A673 (cell line): ENCODE measurements around a stretch of chr12.

DNA sequence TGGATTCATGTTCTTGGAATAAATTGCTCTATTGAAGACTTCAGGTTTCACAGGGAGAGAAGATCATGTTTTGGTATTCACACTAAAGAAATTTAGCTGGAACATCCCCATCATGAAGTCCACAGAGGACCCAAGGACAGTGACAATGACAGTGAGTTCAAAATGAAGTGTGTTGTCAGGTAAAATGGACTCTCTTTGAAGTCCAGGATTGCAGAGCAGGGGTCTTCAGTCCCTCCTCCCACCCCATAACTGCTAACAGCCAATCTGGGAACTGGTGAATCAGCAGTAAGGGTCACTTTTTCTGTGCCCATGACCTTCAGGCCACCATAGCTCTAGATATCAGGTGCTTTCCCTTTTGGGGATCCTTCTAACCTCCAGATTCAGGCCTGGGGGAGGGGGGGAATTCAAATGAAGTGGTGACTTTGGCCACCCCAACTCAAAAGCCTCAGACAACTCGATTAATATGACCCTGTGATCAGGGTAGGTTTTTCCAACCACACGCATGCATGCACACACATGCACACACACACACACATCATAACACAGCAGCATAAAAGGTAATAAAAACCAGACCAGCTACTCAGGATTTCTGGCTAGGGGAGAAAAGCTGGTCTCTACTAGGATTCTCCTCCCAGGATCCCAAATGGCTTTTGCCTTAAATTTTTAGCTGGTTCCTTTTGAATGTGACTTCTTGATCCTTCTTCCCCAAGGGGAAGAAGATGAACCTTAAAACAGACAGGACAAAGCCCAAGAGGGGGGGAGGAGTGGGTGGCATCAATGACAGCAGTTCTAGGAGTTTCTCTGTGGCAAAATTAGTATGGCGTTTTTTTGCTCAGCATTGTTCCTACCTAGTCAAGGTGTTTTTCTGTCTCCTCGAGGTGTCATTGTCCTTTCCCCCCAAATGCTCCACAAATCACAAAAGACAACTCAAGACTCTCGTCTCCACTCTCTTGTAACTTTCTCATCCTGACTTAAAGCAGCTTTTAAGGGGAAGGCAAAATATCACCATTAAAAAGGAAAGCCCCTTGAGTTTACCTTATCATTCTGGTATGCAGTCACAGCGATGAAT, 5.2 kb downstream of the TBX3 start:
- PRO-cap = no peak

DNA sequence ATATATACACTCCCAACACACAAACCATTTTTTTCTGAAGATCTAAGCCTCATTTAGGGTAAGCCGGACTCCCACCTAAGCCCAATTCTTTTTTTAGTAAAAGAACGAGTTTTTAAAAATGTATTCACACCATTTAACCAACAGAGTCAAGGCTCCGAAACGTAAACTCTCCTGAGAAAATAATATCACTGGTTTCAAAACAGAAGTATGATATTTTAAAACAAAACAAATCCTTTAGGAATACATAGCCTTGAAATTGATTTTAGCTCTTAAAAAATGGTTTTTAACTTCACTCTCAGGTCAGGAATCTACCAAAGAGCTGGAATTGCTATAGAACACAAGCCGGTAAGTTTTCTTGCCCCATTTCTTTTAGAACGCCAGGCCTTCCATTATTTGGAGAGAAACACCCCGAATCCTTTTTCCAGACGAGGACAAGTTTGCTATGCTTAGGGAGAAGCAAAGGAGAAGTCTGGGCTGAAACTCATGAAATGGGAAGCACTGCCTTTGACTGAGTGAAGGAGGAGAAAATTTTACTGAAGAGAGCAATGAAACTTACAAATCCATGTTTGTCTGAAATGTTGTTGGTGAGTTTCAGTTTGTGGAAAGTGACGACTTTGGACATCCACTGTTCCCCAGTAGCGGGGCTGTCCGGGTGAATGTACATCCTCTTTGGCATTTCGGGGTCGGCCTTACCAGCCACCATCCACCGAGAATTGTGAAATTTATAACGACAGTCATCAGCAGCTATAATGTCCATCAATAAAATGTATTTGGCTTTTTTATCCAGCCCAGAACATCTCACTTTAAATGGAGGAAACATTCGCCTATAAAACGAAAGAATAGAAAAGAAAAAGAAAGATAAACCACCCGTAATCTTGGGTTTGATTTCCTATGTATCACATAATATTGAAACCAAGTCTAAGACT, 3.4 kb downstream of the TBX3 start:
- PRO-cap = no peak

GRCh38 chr12:114747219-114747745, 63.3 kb upstream of the TBX3 start:
- PRO-cap = no peak

- PRO-cap = no peak
Observed at GRCh38 chr12:115093926-115094549, 410.1 kb upstream of the TBX3 start.

- PRO-cap = no peak
Observed at GRCh38 chr12:115320849-115321491, 637.0 kb upstream of the TBX3 start.

DNA sequence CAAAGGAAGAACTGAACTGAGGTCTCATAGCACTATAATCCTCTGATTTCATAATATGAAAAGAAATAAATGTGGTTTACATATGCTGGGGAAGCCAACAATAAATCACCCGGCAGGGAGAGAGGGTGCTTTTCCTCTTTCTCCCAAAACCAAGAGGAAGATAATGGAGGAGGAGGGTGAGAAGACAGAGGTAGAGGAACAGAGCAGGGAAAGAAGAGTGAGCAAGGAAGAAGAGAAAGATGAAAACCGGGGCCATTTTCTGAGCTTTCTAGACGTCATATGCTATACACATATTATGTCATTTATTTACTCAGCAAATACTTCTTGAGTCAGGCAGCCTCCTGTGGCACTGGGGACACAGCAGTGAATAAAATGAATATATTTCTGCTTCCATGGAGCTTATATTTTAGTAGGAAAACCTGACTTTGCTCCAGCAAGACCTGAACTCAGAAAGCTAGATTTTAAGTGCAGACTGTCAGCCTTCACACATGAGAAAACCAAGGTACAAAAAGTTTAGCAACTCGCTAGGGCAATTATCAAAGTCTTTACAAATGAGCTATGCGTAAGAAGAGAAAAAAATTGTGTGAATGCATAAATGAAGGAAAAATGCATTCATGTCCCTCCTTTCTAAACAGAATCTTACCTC, 710.8 kb upstream of the TBX3 start:
- PRO-cap = no peak

- PRO-cap = no peak
Observed at GRCh38 chr12:115504271-115505114, 773.0 kb downstream of the MED13L start.

DNA sequence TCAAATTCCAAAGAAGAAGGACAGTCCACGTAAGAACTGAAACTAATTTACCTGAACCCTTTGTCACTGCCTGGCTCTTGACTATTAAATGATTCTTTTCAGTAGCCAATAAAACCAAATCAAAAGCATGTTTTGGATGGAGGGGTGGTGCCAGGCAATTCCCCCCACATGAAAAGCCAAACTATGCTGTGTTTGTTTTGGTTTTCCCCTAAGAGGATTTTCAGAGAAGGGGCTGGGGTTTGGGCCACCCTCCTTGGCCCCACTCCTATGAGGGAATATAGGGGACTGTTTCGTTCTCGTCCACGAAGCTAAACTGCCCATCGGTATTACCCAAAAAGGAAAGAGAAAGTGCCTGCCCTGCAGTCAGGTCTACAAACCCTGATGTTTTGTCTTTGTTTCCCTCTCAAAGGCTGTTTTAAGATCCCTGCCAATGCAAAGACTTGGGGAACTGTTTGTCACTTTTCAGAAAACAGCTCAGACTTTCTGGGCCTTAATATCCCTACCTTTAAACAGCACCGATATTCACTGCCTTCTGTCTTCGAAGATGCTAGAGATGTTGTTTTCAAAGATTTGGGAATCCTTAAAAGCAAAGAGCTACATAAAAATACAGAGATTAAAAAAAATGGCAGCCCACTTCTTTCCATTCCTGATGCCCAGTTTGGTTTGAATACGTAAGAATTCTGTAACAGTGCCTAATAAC, 518.6 kb downstream of the MED13L start:
- PRO-cap = no peak

DNA sequence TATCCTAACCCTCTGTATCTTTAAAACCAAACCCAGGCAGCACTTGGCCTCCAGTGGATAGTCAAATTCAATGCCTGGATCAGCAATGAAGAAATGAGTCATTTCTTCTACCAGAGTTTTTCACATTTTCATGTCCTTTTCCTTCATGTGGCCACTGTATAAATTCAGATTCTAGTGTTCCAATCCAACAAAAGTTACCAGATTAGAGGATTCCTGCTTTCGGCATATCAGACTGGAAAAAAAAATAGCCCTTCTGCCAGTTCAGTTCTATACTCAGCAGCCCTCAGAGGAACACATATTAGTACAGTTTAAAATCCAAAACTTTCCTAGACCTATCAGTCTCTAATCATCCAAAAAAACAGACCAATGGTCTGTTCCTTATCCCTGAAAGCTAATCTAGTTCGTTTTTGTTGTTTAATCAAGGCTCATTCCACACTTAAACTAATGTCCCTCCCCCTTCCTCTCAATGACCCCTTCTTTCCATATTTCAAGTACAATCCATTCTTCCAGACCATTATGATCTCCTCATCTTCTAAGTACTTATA, 273.2 kb downstream of the MED13L start:
- PRO-cap = no peak

GRCh38 chr12:116160023-116161266, 117.0 kb downstream of the MED13L start:
- PRO-cap = no peak

DNA sequence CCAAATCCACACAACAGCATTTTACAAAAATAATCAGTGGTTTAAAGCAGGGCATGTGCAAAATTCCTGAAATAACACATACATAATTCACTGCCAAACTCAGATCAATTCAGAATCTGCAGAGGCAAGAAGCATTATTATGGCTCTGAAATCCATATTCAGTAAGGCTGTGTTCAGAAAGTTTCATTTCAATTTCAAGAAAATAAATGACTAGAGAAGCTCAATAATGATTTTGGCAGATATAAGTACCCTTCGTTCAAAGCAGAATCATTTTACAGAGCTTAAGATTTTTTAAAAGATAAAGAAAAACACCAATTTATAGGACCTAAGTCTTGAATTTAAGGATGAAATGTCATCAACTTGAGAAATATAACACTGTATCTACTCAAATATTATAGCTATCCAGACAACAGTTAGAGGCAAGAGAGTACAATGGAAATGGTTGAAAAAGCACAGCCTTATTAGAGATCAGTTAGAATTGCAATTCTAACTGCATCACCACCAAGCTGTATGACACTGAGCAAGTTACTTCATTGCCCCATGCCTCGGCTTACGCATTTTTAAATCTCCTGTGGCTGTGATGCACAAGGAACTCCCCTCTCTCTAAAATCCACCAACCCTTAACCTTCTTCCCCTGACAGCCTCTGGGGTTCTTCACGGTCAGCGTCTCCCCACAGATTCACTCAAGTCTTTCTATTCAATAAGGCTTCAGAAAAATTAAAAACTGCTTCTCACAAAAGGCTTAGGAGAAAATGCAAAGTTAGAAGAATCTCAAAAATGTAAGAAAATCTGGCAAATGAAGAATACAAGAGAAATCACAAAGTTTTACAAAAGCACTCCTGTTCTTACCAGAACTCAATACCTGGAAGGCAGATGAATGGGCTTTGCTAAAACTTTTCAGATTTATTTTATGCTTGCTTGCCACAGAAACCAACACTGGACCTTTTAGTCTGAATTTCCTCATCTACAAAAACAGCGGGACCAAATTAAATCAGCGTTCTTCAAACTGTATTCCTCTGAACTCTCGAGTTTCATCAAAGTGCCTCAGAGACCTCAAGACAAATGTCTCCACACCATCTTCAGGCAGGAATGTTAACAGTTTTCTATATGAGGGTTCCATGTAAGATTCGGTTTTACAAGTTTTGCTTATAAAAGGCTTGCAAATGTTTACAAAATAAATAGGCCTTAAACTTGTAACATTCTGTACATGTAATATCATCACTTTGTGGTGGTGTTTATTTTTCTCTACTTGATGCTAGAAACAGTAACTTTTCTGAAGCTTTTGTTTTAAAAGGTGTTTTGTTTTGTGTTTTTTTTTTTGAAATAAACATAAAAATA, 74.9 kb downstream of the MED13L start:
- PRO-cap = no peak

GRCh38 chr12:116222344-116222627, 55.2 kb downstream of the MED13L start:
- PRO-cap = no peak

- PRO-cap = no peak
Observed at GRCh38 chr12:116276028-116276325, 1.5 kb downstream of the MED13L start.

- PRO-cap = unidirectional peak, minus-strand start at chr12:116359102; bidirectional peak, plus-strand start at chr12:116359244, minus-strand start at chr12:116359102
Observed at GRCh38 chr12:116358600-116359933, 81.6 kb upstream of the MED13L start.

DNA sequence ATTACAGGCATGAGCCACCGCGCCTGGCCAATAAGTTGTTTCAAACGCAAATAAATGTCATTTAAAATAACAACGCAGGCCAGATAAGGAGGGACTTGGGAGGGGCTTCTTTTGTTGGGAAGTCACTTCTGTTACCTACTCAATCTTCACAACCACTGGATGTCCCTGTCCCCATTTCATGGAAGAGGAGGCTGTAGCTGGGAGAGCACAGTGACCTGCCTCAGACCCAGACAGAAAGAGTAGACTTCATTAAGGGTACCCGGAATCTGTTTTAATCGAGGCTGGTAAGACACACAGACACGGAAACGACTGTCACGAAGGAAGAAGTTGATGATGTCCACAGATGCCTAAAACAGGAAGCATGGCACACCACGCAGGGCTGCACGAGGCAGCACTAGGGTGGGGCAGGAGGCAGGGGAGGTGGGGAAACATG, 34.9 kb downstream of the MAP1LC3B2 start:
- PRO-cap = no peak

DNA sequence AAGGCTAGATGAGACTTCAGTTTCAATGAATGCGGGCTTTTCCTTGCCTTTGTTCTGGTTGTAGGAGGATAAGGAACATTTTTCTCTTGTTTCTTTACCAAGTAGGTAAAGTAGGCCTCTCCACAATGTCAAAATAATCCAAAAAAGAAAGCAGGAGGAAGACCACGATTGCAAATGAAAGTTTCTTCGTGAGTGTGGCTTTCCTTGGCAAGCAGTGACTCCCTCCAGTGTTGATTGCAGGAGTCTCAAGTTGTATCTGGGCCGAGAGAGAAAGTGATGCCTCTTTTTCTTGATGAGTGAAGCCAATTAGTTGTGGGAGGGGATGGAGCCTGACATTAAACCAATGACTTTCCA, 15.5 kb downstream of the FBXW8 start:
- PRO-cap = no peak

DNA sequence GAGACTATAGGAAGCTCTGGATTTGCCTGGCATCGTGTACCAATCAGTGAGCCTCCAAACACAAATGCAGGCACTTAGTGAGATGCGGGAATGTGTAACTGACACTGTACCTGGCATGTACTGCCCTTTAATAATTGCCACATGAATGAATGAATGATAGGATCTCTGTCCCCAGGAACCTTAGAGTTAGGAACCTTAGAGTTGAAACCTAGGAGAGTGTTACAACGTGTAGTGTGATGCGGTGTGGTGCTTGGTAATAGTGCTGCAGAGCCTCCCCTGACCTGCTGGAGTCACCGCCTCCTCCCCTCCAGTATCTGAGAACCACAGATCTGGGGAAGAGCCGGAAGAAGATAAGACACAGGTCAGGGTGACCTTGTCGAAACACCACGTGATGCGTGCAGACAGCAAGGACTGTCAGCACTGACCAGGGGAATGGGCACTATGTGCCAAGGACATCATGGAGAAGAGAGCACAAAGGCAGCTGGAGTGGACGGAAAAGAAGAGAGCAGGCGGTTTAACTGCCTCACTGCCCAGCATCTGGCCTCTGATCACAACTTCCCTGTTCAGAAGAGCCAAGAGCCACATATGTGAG, 93.9 kb downstream of the TESC start:
- PRO-cap = no peak

DNA sequence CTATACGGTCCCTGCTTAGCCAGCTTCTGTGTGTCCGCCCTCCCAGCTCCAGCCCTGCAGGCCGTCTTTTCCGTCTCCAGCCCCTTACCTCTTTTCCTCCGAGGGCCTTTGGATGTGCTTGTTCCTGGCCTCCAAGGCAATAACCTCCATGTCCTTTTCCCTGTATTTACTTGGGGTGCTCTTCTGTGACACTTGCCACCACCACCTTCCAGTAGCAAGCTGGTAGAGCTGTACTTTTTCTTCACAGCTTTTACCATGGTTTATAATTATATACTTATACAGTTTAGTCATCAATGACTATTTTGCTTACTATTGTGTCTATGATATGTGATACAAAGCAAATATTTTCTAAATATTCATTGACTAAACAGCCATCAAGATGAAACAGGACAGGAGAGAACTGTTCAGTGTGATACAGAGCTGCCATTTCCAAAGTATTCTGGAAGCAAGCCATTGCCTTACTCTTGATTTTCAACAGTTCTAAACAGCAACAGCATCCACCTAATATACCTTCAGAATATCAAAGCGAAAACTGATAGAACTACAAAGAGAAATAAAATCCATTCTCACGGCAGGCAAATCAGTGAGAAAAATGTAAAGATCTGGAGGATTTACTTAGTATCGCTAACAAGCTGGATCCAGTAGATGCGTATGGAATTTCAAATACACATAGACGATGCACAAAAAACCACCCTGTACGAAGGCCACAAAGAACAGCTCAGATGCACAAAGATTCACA, 70.6 kb downstream of the TESC start:
- PRO-cap = no peak

GRCh38 chr12:117142016-117142658, 42.9 kb upstream of the TESC start:
- PRO-cap = no peak

DNA sequence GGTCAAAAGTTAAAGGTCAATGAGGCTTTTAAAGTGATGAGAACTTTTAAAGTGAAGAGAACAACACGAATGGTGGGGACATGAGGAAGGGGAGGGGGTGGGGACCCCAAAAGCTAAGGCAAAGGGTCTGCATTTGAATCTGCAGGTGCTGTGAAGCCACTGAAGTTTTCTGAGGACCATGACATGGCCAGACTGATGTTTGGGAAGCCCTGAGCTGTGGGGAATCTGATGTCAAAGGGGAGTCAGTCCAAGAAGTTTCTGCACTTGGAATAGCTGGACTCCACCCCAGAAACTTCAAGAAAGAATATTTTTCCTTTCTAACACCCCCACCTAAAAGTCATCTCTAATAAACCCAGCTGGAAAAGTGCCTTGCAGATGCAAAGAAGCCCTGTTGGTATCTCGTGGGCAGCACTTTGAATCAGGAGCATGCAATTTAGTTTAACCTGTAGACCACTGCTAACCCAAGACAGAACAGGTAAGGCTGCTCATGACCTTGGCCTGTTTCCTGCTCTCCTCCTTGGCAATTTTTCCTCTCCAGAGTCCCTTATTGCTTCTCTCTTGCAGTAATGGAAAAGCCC, 200.8 kb upstream of the NOS1 start:
- PRO-cap = no peak